ENCODE measurements around the gene TMEM120A.

DNA sequence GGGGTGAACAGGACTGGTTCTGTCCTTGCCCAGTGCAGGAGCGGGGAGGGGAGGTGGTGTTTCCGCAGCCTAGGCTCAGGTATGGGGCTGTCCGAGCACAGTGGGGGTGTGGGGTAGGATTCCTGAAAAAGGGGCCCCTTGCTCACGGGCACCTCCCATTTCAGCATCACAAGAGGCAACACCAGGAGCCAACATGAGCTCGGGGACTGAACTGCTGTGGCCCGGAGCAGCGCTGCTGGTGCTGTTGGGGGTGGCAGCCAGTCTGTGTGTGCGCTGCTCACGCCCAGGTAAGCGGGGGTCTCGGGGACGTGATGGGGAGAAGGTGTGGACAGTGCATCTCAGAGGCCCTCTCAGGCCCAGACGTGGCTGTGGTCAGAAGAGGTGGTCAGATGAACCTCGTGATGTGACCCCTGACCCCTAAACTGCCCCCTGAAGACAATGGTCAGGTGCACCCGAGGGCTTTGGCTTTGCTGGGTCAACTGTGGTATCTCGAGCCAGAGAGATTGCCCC, 6.0 kb downstream of the LAT2 start:
- RRBS = no CpG with 5 or more reads among the region's 16 CpGs

DNA sequence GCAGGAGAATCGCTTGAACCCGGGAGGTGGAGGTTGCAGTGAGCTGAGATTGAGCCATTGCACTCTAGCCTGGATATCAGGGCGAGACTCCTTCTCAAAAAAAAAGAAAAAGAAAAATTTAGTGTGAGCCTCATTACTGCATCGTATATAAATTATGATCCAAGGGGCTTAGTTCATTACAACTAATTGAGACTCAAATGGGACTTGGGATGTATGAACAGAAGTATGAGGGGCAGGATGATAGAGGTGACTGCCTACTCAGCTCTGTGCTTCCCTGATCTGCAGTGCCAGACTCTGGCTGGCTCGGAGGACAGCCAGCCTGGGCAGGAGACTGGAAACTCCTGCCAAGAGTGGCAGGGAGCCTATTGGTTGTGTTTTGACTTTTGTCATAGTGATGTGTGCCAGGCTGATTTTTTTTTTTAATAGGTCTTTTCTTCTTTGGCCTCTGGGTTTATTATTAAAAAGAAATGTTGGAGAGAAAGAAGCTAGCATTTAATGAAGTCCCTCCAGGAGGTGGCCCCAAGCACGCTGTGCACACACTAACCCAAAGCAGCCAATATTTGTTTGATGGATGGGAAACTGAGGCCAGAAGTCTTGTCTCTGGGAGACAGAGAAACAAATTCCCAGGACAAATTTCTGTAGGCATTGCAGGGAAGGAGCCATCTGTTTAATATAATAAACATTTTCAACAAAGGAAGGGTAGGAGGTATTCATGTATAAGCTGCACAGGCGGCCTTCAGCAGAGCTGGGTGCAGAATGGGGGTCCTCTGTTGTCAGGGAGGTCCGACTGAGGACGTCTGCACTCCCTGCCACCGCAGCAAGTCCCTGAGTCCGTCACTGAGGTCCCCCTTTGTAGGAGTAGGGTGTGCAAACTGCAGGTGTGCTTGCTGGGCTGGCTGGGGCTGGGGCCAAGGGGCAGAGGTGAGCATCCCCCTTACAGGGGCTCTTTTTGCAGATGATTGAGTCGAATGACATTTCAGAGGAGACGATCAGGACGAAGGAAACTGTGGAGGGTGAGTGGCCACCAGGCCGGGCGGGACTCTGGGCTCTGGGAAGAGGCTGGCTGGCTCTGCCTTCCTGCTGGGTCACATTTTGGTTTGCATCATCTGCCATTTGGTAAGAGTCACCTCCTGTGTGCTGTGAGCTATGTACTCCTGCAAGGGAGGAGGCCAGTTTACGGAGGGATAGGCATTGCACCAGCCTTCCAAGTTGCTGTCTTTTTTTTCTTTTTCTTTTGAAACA, 73.4 kb upstream of the GTF2IRD1 start:
- RRBS = no CpG with 5 or more reads among the region's 17 CpGs

- RRBS = no CpG with 5 or more reads among the region's 11 CpGs
Measured at GRCh38 chr7:74435056-74435673, 18.5 kb upstream of the GTF2IRD1 start.

- RRBS = no CpG with 5 or more reads among the region's 25 CpGs
Measured at GRCh38 chr7:74454889-74455796, 1.4 kb downstream of the GTF2IRD1 start.

DNA sequence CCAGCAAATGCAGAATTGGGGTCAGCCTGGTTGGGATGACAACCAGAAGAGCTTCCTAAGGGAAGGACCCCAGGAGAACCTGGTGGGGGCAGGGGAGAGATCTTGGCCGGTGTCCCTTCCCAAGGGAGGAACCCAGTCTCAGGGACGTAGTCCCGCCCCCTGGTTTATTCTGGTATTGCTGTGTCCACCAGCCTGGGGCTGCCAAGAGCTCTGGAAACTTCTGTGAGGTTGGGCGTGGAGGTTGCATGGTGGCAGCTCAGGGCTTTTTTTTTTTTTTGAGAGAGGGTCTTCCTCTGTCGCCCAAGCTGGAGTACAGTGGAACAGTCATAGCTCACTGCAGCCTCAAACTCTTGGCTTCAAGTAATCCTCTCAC, 19.4 kb downstream of the GTF2IRD1 start:
- RRBS = no CpG with 5 or more reads among the region's 5 CpGs

- RRBS = 3% methylated on average over 5 of the region's 40 CpGs
Measured at GRCh38 chr7:74479955-74480827, 26.5 kb downstream of the GTF2IRD1 start.

- RRBS = 63% methylated on average over 3 of the region's 21 CpGs
Measured at GRCh38 chr7:74502353-74503099, 48.8 kb downstream of the GTF2IRD1 start.

- RRBS = no CpG with 5 or more reads among the region's 5 CpGs
Measured at GRCh38 chr7:74575254-74575746, 82.2 kb upstream of the GTF2I start.

GRCh38 chr7:74580065-74580942, 77.2 kb upstream of the GTF2I start:
- RRBS = 14% methylated on average over 3 of the region's 22 CpGs

DNA sequence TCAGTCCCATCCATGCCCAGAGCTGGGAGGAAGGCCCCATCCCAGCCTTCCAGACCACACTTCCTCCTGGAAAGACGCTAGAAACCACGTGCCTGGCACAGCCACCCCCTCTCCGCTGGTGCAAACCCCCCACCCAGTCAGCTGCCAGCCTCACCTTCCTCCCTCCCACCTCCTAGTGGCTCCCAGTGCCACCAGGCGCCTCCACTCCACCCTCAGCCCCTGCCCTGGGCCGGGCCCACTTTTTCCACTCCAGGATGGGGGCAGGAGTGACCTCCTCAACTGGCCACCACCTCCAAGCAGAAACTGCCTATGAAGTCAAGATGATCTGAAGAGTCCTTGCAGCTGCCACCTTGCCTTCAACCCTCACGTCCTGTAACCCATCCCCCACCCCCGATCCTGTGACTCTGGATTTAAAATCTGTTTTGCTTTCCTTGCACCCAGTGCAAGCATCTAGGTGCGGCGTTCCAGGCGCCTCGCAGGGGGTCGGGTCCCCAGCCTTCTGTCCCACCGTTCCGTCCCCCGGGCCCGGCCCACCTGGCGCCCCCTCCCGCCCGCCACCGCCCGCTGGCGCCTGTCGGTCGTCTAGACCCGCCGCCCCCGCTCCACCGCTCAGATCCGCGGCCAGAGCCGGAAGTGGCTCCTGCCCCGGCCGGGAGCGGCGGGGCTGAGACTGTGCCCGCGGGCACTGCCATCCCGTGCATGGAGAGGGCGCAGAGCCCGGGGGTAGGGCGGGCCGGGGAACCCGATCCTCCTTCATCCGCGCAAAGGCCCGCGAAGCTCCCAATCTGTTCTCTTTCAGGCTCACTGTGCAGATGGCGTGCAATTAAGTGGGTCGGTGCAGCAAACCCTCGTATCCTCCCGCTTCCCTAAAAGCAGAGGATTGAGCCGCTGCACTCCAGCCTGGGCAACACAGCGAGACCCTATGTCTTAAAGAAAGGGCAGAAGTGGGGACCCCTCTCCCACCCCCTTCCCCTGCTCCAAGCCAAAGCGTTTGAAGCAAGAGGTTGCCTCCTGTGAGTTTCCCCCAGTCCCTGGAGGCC, 51.2 kb upstream of the GTF2I start:
- RRBS = under 1% methylated on average over 18 of the region's 54 CpGs

DNA sequence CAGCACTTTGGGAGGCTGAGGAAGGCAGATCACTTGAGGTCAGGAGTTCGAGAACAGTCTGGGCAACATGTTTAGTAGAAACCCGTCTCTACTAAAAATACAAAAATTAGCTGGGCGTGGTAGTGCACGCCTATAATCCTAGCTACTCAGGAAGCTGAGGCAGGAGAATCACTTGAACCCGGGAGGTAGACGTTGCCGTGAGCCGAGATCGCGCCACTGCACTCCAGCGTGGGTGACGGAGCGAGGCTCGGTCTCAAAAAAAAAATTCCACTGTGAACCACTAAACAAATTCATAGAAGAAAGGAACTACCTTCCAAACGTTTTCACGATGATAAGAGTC, 1.9 kb upstream of the GTF2I start:
- RRBS = no CpG with 5 or more reads among the region's 16 CpGs

DNA sequence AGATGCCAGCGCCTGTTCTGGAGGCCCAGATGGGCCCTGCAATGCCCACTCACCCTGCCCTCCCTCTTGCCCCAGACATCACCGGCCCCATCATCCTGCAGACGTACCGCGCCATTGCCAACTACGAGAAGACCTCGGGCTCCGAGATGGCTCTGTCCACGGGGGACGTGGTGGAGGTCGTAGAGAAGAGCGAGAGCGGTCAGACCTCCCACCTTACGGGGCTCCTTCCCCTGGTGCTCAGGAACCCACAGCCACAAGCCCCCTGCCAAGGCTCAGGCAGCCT, 9.0 kb downstream of the NCF1 start:
- RRBS = no CpG with 5 or more reads among the region's 14 CpGs

DNA sequence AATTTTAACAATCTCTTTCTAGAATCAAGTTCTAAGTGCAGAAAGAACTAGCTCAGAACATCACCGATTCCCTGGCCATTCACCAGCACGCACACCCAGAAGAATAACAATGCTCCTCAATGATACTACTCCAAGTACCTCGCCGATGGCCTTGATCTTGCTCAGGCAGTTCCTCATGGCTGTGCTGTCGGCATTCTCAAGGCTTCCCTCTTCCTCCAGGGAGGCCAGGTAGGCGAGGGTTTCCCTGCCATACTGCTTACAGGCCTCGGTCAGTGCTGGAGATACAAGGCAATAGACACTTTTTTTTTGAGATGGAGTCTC, 61.2 kb downstream of the SPDYE5 start:
- RRBS = no CpG with 5 or more reads among the region's 7 CpGs

- RRBS = 1% methylated on average over 17 of the region's 87 CpGs
Measured at GRCh38 chr7:75739084-75740182, 692 bp upstream of the HIP1 start.

DNA sequence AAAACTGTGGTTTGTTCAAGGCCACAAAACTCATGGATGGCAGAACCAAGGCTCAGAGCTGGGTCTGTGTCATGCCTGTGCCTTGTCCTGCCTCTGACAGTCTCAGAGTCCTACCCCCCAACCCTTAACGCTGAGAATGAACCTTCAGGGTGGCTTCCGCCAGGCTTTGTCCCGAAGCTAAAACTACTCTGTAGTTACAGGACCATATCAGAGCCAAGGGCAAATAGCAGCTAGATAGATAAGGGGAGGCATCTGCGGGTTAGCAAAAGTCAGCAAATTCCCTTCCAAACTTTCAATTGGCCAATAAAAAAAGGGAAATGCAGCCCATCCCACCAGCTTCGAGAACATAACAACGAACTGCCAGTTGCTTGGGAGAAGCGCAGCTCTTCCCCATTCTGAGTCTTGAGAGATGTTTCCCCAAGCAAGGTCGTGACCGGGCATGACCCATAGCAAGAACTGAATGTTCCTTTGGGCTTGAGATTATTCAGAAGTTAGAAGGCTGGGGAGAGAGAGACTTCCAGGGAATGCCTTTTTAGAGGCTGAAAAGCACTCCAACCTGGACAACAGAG, 17.7 kb downstream of the CCL24 start:
- RRBS = no CpG with 5 or more reads among the region's 9 CpGs

GRCh38 chr7:75994386-75995055, at the start of gene TMEM120A:
Gene TMEM120A (minus strand): TSS chr7:75994595.
- RRBS = 2% methylated on average over 31 of the region's 51 CpGs

DNA sequence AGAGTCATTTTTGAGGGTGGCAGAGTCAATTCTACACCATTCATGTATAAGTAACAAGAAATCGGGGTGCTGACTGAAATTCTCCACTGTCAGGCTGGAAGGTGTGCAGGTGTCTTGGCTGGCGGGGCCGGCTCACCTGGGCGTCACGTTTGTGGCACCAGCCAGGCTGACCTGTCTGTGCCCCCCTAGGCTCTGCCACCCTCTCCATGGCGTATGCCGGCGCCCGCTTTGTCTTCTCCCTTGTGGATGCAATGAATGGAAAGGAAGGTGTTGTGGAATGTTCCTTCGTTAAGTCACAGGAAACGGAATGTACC, 16.7 kb downstream of the MDH2 start:
- RRBS = 94% methylated on average over 5 of the region's 11 CpGs

GRCh38 chr7:76071259-76071819, 23.4 kb downstream of the MDH2 start:
- RRBS = 91% methylated on average over 2 of the region's 20 CpGs

DNA sequence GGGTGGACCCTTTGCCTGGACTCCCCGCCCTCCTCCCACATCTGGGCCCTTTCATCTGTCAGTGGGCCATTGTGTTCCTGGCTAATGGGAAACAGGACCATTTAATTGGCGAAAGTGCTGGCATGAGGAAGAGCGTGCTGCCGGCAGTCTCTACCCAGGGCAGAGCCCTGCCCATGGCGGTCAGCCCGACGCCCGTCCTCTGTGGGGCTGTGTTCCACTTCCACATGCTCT, 49.2 kb downstream of the SRRM3 start:
- RRBS = no CpG with 5 or more reads among the region's 8 CpGs

DNA sequence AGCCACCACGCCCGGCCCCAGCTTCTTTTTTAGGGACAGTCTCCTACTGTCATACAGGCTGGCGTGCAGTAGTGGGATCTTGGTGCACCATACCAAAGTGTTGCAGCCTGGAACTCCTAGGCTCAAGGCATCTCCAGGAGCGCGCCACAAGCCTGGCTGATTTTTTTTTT, 3.7 kb downstream of the HSPB1 start:
- RRBS = no CpG with 5 or more reads among the region's 5 CpGs